Airway epithelial cell (primary cell): ENCODE measurements around the gene WNT11.

DNA sequence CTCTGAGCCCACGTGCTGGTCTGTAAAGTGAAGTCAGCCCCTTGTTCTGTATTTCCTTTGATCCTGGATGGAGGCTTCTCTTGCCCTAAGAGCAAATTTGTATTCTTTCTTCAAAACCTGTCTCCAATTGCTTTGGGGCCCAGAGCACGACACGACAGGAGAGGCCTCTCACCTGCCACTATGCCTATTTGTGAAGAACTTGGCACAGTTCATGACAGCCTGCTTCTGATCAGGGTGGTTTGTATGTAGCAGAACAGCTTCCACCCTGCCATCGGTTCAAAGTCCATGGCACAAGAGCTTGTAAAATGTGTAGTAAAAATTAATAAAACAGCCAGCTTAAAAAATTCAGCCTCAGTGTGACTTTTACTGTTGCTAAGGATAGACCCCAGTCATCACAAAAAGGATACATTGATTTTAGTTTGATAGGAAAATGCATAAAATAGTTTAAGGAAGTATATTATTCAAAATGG is 58.9 kb downstream of the WNT11 start:
- RAMPAGE, long total RNA: no peak

DNA sequence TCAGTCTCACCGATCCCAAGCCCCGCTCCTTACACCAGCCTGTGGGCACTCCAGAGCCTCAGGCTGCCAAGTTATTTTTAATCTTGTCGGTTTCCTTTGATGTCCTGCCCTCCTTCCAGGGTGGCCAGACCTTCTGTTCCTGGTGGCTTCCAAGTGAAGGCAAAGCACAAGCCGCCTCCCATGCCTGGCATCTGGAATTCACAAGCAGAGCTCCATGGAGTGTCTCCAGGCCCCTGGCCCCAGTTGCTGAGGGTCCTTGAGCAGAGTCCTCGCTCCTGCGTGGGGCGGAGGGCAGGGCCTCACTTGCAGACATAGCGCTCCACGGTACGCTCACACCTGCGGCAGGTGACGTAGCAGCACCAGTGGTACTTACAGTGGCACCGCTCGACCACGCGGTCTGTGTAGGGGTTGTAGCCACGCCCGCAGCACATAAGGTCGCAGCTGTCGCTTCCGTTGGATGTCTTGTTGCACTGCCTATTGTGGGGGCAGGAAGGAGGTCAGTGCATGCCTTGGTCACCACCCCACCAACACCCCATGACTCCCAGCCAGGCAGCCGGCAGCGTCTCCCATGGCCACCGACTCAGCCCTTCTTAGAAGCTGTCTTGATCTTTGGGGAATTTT is 19.4 kb downstream of the WNT11 start:
- RAMPAGE, long total RNA: no peak

- RAMPAGE, long total RNA: no peak
Measured at GRCh38 chr11:76206076-76206956, at the start of gene WNT11. WNT11 (minus strand) TSS chr11:76206502.

- RAMPAGE, long total RNA: no peak
Measured at GRCh38 chr11:76801767-76802350, 18.7 kb downstream of the TSKU start.

GRCh38 chr11:77035005-77036053 is 1.1 kb downstream of the B3GNT6 start:
- RAMPAGE, long total RNA: no peak

GRCh38 chr11:77088414-77089144 is 14.1 kb upstream of the OMP start:
- RAMPAGE, long total RNA: no peak

- RAMPAGE, long total RNA: no peak
Measured at GRCh38 chr11:77154280-77154864, 26.3 kb downstream of the MYO7A start.

DNA sequence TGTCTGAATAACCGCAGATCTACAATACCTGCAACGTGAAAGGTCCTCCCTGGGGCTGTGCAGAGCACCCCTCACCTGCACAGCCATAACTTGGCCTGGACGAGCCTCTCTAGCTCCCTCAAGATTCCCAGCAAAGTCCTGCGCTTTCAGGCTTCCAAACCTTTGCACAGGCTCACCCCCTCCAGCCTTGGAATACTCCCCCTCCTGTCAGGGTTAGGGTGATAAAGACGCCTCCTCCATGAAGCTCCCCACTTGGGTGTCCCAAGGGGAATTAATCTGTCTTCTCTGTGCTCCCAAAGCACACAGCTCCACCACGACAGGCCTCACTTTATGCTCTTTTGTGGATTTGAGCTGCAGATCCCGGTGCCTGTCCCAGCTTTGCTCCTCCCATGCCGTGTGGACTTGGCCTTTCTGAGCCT is 46.2 kb downstream of the MYO7A start:
- RAMPAGE, long total RNA: no peak

DNA sequence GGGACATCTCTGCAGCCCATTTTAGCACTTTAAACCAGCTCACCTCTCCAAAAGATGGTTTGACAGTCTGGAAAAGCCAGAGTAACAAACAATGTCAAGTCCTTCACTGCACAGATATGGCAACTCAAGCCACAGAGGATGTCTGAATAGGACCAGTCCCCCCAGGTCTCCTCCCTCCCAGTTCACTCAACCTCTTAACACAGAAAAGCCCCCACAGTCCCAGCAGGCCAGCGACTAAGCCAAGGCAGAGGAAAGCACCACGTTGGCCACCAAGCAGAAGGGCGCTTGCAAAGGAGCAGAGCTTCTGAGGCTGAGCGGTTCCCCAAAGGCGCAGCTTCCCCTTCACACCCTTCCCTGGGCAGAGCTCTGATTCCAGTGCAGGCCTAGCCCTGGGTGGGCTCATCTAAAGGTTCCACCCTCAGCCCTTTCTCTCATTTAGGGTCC is 62.7 kb downstream of the PAK1 start:
- RAMPAGE, long total RNA: no peak

- RAMPAGE, long total RNA: no peak
Measured at GRCh38 chr11:77472788-77473084, 1.2 kb downstream of the PAK1 start.

- RAMPAGE, long total RNA: no peak
Measured at GRCh38 chr11:78080589-78081463, 1.2 kb upstream of the NDUFC2 start.

DNA sequence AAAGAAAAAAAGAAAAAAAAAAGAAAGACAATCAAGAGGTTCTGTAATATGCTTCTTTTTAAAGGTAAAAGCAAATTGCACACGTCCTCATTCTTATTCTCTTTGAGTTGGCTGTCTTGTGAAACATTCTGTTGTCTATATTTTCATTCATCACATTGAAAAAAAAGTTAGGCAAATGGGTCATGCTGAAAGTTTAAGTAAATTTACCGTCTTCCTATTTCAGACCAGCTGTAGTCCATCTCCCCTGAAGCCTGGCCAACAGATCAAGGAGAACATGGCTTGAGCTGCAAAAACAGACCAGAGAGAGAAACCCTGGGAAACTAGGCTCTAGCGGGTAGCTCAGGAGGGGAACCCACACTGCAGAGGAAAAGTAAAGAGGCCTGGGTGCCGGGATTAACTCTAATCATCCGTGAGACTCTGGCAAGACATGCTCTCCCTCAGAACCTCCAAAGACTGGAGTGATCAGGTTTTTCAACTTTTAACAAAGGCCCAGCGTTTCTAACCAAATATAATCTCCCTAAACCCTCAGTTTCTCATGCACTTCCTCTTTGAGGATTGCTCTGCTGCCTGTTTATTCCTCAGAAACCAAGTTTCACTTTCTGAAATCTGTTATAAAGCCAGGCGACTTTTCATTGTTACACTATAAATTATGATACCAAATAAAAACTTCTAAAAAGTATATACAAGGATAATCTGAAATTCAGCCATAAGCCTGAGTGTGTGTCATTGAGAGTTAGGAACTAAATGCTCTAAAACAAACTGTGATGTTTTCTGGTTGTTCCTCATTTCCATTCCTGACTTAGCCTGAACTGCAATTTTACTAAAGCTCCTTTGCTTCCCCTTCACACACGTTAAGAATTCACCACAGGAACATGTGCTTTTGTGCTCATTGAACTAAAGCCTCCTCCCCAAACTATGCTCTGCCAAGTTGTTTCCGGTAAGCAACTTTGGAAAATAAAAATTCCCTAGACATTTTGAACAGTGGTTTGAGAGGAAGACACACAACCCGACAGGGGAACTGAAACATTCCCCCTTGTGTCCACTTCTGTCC is 67.4 kb downstream of the GAB2 start:
- RAMPAGE, long total RNA: no peak

GRCh38 chr11:78352231-78352904 is 65.3 kb downstream of the GAB2 start:
- RAMPAGE, long total RNA: no peak

- RAMPAGE, long total RNA: no peak
Measured at GRCh38 chr11:78378929-78379405, 38.7 kb downstream of the GAB2 start.

DNA sequence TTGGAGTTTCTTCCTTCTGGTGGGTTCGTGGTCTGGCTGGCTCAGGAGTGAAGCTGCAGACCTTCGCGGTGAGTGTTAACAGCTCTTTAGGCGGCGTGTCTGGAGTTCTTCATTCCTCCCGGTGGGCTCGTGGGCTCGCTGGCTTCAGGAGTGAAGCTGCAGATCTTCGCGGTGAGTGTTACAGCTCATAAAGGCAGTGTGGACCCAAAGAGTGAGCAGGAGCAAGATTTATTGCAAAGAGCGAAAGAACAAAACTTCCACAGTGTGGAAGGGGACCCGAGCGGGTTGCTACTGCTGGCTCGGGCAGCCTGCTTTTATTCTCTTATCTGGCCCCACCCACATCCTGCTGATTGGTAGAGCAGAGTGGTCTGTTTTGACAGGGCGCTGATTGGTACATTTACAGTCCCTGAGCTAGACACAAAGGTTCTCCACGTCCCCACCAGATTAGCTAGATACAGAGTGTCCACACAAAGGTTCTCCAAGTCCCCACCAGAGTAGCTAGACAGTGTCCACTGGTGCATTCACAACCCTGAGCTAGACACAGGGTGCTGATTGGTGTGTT is 46.5 kb upstream of the GAB2 start:
- RAMPAGE, long total RNA: no peak

GRCh38 chr11:79049738-79050272 is 391.0 kb downstream of the TENM4 start:
- RAMPAGE, long total RNA: no peak

DNA sequence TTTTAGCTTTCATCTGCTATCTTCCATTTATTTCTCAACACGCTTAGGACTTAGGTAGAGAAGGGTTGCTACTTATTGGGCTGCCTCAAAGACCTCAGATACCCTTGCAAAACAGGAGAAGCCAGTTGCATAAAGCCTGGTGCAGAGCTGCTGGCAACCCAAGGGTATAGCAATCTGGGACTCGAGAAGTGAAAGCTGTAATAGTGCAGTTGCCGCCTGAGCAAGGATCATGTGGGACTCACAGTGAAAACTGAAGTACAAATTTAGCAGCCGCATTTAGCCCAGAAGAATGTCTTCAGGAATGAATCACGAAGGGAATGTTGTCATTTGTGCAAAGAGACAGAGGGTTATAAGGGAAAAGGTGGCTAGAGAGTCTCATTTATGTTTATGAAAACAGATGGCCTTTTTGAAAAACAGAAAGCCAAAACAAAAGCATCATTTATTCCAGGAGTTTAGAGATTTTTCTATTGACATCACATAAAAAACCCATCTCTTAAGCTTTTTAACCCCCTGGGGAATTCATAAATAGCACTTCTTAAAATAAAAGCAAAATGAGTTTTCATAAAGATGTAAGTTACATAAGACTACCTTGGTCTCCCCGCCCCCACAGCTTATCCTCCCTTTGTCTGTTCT is 267.1 kb downstream of the TENM4 start:
- RAMPAGE, long total RNA: no peak

- RAMPAGE, long total RNA: no peak
Measured at GRCh38 chr11:82695438-82695972, 38.2 kb downstream of the FAM181B start.

GRCh38 chr11:82732223-82733021 is 1.2 kb downstream of the FAM181B start:
- RAMPAGE, long total RNA: no peak

DNA sequence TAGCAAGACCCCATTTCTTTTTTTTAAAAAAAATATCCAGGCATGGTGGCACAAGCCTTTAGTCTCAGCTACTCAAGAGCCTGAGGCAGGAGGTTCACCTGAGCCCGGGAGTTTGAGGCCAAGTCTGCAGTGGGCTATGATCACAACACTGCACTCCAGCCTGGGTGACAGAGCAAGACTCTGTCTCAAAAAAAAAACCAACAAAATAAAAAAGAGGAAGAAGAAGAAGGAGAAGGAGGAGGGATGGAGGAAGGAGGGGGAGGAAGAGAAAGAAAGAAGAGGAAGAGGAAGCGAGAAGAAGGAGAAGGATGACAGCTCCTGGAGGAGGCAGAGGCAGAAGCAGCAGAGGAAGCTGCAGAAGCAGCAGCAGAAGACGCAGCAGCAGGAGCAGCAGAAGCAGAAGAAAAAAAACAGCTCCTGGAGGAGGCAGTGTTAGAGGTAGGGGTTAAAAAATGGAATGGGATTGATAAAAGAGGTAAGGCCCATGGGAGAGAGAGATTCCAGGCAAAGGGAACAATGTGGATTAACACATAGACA is 11.0 kb downstream of the PRCP start:
- RAMPAGE, long total RNA: no peak